Ascending aorta (tissue), 1 donor: ENCODE measurements around a stretch of chr2.

DNA sequence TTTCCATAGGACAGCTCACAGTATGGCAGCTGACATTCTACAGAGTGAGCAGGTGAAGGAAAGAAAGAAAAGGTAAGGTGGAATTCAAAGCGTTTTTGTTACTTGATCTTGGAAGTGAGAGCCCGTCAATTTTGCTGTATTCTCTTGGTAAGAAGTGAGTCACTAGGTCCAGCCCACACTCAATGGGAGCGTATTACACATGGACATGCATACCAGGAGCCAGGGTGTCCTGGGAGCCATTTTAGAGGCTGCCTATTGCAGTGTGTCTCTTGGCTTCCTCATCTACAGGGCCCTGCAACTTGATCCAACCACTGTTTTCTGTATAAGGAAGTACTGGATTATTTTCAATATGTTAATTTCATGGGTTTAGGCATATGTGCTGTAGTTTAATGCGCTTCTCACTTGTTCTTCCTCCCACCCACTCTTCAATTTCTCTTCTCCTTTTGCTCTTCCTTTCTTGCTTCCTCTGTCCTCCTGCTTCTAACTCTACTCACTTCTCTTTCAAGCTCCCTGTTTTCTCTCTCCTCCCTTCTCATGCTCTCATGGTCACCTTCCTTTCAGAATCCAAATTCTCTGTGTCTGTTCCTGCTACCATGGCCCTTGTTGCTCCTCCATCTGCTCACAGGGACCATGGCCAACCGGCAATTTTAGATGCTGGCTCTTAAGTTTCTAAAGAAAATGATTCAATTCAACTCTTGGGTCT lies 151.8 kb upstream of the ZEB2 start:
- PRO-cap = no peak

DNA sequence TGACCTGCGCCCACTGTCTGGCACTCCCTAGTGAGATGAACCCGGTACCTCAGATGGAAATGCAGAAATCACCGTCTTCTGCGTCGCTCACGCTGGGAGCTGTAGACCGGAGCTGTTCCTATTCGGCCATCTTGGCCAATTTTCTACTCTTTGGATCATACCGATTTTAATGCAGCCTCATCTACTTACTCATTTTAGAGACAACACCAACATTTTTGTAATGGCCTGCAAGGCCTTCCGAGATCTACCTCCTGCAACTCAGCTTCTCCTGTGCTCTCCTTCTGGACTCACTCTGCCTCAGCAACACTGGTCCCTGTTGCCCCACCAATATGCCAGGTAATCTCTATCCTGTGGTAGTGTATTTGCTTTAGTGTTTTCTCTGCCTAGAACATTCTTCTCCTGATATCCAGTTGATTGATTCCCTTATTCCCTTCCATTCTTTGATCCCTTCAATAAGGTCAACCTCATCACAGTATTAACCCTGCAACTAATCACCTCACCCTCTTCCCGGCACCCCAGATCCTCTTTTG lies 383.6 kb upstream of the ZEB2 start:
- PRO-cap = no peak

- PRO-cap = no peak
Observed at GRCh38 chr2:145692787-145693492, 1173.0 kb upstream of the ZEB2 start.

DNA sequence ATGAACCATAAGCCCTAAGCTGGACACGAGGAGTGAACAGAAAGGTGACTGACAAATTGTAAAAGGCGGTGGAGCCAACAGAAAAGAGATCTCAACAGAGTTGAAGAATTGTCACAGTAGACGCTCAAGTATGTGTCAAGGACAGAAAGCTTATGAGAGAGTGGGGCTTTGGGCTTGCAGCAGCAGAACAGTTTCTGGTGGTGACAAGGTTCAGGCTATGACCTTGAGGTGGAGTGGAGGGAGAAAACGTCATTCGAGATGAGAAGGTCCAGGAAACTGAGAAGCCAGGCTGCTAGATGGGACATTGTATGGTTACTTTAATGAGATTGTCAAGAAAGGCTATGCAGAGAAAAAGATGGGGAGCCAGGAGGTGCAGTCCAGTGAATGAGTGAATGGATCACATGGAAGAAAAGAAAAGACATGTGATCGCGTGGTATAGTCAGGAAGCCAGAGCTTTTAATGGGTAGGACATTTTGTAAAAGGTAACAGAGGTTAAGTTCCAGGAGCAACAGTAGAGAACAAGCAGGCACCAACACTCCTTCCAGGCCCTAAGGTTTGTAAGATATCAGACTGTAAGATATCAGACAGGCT lies 91.1 kb upstream of the EPC2 start:
- PRO-cap = no peak

- PRO-cap = no peak
Observed at GRCh38 chr2:148614267-148615028, 30.1 kb upstream of the EPC2 start.

- PRO-cap = bidirectional peak, plus-strand start at chr2:148645439, minus-strand start at chr2:148645191
Observed at GRCh38 chr2:148644849-148645648, 498 bp downstream of the EPC2 start.

DNA sequence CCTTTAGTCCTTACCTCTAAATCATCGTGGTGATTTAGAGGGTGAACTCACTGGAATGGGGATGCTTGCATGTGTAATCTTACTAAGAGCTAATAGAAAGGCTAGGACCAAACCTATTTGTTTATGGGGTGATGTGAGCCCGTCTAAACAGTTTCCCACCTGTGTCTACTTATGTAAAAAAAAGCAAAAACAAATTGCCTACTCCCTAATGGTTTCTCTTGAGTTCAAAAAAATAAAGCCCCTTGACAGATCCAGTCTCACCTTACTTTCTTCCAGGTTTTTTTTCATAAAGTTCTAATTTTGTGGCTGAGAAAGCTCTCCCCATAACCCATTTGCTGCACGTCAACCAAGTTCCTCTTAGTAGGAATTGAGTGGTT lies 6.7 kb downstream of the KIF5C start:
- PRO-cap = no peak

- PRO-cap = no peak
Observed at GRCh38 chr2:149130953-149131498, 92.5 kb downstream of the LYPD6B start.

DNA sequence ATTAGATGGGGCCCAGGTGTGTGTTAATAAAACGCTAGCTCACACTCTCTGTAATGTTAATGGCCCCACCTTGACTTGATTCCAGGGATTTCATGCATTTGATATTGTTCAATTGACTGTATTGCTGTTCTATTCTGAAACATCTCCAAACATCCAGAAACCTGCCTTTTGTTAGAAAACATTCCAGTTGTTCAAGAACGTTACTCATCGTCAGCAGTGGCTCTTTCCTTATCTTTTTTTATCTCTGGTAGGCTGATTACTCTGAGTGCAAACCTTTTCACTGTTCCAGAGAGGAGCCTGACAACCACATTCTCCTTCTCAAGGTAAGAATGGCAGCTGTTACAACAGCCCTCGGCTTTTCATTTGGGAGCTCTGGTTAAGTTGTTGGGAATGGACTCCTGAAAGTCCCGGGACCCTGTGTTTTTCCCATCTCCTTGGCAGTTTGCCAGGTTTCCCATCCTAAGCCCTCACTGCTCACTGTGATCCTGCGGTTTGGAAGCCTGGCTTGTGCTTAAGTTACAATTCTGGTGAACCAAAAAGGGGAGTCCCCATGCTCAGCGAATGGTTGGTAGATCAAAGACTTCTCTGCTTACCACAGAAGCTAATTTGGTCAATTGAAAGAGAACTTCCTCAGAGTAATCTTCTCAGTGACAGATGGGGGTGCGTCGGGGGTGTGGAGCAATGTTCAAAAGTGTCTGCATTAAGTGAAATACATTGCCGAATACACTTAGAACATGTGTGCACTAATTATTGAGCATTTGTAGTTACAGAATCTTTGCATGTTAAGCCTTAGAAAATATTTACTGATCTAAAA lies 122.2 kb downstream of the LYPD6B start:
- PRO-cap = no peak

GRCh38 chr2:150526917-150527271 lies 39.4 kb upstream of the RND3 start:
- PRO-cap = no peak

- PRO-cap = no peak
Observed at GRCh38 chr2:150621828-150622293, 134.4 kb upstream of the RND3 start.

DNA sequence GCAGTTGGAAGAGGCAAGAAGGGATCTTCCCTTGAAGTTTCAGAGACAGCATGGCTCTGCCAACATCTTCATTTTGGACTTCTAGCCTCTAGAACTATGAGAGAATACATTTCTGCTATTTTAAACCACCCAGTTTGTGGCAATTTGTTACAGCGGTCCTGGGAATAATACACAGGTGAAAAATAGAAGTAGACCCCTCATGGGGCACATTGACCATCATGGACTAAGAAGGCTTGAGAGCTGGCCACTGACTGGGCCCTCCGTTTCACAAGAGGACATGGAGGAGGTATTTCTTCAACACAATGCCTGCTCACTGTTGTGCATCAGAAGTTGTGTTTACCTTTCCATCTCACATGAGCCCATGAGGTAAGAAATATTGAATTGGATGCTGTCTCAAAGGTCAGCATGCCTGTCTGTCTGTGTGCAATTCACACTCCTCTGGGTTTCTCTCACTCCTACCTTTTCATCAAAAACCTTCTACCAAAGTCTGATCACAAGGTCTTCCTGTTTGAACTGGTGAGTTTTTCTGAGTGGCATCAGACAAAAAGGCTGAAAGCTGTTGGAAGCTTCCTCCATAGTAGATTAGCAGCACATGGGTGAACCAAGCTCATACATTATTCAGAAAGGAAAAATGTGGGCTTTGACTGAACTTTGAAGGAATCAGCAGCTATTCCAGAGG lies 143.1 kb upstream of the RND3 start:
- PRO-cap = no peak

- PRO-cap = no peak
Observed at GRCh38 chr2:150644485-150644858, 157.0 kb upstream of the RND3 start.

- PRO-cap = no peak
Observed at GRCh38 chr2:151410653-151411015, 932 bp downstream of the RIF1 start.

DNA sequence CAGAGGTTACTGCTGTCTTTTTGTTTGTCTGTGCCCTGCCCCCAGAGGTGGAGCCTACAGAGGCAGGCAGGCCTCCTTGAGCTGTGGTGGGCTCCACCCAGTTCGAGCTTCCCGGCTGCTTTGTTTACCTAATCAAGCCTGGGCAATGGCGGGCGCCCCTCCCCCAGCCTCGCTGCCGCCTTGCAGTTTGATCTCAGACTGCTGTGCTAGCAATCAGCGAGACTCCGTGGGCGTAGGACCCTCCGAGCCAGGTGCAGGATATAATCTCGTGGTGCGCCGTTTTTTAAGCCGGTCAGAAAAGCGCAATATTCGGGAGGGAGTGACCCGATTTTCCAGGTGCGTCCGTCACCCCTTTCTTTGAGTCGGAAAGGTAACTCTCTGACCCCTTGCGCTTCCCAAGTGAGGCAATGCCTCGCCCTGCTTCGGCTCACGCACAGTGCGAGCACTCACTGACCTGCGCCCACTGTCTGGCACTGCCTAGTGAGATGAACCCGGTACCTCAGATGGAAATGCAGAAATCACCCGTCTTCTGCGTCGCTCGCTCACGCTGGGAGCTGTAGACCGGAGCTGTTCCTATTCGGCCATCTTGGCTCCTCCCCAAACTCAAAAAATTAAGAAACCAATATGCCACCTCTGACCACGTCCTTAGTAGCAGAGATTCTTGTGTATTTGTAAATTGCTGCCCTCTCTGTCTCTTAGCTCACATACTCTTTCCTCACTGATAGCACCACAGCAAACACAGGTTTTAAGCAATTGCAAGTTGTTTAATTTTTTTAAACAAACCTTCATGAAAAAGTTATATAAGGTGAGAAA lies 29.8 kb downstream of the NEB start:
- PRO-cap = no peak

- PRO-cap = no peak
Observed at GRCh38 chr2:151770170-151770474, 35.8 kb upstream of the NEB start.

DNA sequence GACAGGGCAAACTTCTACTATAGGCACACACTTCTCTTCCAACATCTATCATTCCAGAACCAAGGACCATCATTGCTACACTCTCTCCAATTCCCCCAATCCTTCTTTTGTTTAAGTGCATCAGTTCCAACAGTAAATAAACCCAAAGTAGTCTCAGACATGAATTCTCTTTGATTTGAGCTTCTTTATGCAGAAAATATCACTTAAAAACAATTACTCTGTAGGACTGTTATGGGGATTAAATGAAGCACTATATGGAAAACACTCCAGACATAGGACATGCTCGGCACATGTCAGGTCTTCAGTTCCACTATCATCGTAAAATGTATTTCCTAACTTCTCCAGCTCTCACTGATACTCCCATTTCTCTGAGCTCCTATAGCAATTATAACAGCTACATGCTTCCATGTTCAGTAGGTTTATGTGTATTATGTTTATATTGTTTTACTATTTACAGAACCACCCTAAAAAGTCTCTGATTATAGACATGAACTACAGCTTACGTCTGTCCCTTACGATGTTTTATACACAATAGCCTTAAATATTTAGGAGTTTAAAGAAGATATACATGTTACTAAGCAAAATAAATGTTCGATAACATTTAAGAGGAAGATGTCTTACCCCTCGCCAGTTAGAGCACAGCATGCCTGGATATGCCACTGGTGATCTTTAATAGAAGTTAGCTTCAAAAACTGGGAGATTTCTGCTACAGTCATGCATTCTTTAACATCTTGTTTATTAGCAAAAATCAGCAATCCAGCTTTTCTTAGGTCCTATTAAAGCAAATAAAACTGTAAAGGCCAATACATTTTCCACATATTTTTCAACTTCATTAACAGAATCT lies 21.8 kb downstream of the ARL5A start:
- PRO-cap = no peak

DNA sequence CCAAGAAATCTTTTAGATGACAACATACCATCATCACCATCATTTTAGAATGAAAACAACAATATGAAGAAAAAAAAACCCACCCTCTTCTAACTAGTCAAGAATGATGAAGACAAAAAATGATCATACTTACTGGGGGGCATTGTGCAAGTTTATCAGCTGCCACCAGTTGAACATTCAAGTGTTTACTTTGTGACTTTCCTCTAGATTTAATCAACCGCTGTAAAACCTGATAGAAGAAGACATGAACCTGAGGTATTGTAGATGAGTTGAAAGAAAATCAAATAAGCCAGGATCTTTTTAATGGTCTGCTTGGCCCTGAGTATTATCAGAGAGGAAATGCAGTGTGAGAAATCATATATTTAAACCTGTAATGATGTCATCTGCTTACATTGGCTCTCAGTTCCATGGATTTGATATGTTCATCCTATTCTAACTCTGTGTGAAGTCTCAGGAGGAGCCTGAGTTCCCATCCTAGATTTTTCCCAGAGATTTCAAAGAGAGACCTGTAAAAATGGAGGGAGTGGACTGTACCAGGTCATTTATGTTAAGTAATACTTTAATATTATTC lies 25.2 kb upstream of the ARL5A start:
- PRO-cap = no peak

- PRO-cap = no peak
Observed at GRCh38 chr2:151860325-151860703, 32.1 kb upstream of the ARL5A start.

DNA sequence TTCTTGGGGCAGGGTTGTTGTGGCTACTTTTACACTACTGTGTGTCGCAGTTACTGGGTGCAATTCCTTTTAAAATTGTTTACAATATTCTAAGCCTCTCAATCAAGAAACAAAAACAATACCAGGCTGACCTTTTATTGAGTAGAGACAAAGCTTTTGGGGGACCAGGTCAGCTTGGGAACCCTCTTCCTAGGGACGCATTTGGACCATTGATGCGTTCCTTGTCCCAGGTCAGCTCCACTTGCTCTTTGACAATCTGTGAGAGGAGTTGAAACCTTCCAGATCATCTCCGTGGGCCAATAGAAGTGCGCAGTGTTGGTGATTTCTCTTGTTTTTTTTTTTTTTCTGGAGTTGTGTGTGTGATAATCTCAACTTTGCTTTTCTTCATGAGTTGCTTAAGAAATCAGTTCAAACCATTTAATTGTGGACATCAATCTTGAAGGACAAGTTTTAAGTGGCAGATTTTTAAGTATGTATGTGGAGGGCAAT lies 2.8 kb downstream of the FMNL2 start:
- PRO-cap = no peak